AG04449 (cell line): ENCODE data around the genes S100Z, TBCA and SCAMP1.

- RRBS: no CpG with 5 or more reads among the region's 13 CpGs
These were observed 14.5 kb upstream of the F2RL1 start for GRCh38 chr5:76804206-76804889.

- RRBS: no CpG with 5 or more reads among the region's 7 CpGs
These were observed 12.7 kb upstream of the F2RL1 start for GRCh38 chr5:76806037-76806662.

GRCh38 chr5:76849847-76850408 lies at the start of gene S100Z:
S100Z (plus strand) TSS chr5:76850014.
- RRBS: no CpG with 5 or more reads among the region's 11 CpGs

- RRBS: no CpG with 5 or more reads among the region's 3 CpGs
These were observed 27.8 kb downstream of the S100Z start for GRCh38 chr5:76877615-76877956.

- RRBS: no CpG with 5 or more reads among the region's 10 CpGs
These were observed 668 bp downstream of the ZBED3 start for GRCh38 chr5:77086408-77086826.

DNA sequence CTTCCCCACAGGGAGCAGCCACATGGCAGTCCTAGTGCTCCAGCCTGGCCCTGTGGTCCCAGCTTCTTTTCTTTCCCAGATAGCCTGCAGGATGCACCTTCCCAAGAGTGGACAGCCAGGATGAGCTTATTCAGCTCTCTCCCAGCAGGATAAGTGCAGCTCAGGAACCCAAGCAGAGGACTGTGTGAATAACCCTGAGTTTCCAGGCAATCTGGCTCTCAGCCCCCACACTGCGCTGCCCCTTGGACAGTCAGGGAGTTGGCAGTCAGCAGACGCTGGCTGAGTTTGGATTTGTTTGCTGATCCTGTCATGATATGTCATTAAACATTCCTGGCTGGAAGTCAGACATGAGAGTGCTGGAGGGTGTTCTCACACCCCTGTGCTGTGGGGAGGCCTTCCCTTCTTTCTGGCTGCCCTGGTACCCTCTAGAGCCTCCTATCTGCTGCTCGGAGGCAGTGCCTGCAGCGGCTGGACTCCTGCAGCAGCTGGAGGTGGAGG lies 71.7 kb downstream of the PDE8B start:
- RRBS: no CpG with 5 or more reads among the region's 4 CpGs

DNA sequence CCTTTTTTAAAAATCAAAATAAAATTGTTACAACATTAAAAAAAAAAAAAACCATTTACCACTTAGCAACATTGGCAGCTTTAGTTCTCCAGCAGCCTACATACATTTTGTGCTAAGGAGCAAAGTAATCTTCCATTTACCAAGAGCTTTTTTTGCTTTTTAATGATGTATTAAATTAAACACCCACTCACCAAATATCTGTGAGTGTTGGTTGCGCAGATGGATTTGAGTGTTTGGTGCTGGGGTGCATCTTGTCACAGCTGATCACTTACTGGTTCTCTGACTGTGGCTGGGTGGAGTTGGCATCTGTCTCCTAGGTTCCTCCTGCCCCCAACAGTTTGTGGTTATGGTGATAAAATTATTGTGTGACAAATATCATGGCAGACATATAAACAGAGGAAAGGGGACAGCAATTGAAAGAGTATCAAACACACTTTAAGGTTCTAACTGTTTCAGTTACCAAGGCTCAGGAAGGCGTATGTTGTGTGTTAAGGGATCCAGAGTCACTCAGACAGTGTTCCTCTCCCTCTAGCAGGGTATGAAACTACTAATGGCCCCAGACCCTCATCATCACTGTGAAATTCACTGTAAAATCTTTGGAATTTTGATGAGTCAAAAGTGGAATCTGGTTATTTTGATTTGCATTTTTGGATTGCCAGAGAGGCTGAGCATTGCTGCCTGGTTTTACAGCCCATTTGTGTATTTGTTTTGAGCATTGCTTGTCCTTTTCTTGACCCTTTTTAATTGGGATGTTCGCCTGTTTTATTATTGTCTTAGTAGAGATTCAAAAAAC lies 81.7 kb downstream of the PDE8B start:
- RRBS: no CpG with 5 or more reads among the region's 3 CpGs

- RRBS: no CpG with 5 or more reads among the region's 6 CpGs
These were observed 50.2 kb upstream of the OTP start for GRCh38 chr5:77688521-77689246.

DNA sequence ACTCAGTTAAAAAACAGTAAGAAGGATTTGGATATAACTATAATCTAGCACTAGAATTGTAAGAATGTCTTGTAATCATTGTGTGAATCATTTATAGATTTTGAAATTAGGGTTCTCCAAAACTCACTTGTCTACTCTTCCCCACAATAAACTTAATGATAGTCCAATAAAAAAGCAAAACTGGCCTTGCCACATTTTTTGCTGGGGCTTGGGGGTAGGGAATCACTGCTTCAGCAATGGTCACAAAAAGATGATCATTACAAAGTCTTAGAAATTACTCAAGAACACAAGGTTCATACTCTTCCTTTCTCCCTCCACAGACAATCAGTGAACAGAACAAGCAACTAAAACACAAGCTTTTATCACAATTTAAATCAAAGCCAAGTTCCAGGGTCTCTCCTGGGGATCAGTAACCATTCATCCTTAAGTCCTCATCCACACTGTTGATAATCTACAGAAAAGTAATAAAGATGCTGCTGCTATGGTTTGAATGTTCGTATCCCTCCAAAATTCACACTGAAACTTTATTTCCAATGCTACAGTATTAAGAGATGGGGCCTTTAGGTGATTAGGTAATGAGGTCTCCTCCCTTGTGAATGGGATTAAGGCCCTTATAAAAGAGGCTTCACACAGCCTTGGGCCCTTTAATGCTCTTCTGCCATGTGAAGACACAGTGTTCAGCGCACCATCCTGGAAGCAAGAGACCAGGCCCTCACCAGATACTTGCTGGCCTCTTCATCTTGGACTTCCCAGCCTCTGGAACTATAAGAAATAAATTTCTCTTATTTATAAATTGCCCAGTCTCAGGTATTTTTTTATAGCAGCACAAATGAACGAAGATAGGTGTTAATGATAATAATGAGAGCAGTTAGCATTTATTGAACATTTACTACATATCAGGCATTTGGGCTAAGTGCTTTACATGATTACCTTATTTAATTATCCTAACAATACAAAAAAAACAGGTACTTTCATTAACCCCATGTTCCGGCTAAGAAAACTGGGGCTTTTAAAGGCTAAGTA lies 8.5 kb downstream of the TBCA start:
- RRBS: no CpG with 5 or more reads among the region's 4 CpGs

DNA sequence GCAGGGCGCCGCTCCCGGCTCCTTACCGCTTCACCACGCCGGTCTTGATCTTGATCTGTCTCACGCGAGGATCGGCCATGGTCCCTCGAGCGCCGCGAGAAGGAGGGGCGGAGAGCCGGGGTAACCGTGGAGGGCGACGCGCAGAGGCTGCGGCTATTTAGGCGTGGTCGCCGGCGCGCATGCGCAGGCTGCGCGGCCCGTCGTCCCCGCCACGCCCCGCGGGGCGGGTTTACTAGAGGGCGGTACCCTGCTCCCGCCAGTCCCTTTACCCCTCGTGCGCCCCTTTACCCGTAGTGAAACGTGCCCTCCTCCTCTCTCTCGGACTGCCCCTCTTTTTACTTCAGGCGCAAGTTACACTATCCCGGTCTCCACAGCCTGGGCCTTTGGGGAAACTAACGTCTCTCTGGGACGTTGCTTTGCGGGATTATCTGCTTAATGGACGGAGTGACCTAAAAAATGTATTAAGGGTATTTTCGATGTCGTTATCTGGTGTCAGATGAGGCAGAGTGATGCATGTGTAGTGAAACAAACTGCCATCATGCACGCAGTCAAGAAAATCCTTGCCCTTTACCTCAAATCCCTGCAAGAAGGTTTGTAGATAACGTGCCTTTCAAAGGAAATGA lies at the start of gene TBCA:
TBCA (minus strand) TSS at position 161 of the 623 bp plus-strand sequence.
- RRBS: 3% methylated on average over 6 of the region's 52 CpGs

DNA sequence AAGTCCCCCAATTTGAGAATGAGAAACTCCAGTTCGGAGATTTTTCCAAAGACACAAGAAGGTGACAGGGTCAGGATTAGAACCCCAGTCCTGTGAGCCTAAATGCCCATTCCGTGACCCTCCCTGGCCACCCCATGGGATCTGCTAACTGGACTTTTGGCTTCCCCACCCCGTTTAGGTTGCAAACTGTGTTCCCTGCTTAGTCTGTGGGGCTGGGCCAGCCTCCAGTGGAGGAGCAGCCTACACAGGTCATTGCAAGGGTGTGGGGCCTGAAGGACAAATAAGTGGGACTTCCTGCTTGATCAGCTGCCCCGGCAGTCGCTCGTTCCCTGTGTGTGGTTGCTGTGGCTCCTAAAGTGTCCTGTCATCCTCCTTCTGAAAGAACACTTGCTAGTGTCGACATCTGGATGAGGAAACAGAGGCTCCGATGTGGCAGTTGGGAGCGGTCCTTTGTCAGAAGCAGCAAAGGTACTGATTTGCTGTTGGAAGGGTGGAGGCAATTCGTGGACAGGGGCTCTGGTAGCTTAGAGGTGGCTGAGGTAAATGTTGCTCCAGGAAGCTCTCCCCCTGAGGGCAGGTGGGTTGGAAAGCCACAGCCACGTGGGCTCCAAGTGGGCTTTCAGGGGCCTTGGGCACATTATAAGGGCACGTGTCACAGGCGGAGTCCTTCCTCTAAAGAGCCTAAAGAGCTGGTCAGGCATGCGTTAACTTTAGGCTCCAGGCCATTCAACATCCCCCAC lies 88.9 kb upstream of the TBCA start:
- RRBS: no CpG with 5 or more reads among the region's 14 CpGs

- RRBS: no CpG with 5 or more reads among the region's 4 CpGs
These were observed 180.8 kb downstream of the AP3B1 start for GRCh38 chr5:78113544-78114156.

DNA sequence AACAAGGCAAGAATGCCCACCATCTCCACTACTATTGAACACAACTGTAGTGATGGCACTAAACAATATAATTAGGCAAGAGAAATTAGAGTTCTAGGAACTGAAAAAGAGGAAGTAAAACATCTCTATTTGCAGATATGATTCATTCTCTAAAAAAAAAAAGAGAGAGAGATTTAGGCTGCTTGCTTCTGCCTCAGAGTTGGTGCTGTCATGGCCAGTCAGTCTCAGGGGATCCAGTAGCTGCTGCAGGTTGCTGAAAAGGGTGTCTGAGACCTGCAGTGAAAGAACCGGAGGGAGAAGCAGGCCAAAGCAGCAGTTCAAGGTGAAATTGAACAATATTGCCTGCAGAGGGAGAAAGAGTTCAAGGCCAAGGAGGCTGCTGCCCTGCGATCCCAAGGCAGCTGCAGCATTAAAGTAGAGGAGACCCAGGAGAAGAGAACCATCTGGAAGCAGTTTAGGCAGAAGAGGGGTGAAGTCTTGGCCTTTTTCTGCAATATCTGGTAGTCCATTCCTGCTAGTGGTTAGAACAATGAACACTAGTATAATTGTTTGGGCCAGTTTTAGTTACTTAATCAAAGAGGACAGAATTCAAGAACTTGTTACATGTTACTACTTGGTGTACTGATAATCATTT lies 72.4 kb downstream of the AP3B1 start:
- RRBS: no CpG with 5 or more reads among the region's 2 CpGs

DNA sequence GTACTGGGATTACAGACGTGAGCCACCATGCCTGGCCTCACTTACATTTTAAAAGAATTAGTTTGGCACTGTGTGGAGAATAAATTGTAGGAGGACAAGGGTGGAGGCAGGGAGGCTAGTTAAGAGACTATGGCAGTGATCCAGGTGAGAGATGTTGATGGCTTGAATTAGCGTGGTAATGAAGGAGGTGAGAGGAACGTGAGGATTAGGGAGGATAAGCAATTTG lies 7.0 kb upstream of the SCAMP1 start:
- RRBS: no CpG with 5 or more reads among the region's 3 CpGs

GRCh38 chr5:78359546-78360693 lies at the start of gene SCAMP1:
SCAMP1 (plus strand) TSS chr5:78360617.
- RRBS: 3% methylated on average over 30 of the region's 94 CpGs

- RRBS: no CpG with 5 or more reads among the region's 3 CpGs
These were observed 115.4 kb downstream of the SCAMP1 start for GRCh38 chr5:78475541-78476513.

DNA sequence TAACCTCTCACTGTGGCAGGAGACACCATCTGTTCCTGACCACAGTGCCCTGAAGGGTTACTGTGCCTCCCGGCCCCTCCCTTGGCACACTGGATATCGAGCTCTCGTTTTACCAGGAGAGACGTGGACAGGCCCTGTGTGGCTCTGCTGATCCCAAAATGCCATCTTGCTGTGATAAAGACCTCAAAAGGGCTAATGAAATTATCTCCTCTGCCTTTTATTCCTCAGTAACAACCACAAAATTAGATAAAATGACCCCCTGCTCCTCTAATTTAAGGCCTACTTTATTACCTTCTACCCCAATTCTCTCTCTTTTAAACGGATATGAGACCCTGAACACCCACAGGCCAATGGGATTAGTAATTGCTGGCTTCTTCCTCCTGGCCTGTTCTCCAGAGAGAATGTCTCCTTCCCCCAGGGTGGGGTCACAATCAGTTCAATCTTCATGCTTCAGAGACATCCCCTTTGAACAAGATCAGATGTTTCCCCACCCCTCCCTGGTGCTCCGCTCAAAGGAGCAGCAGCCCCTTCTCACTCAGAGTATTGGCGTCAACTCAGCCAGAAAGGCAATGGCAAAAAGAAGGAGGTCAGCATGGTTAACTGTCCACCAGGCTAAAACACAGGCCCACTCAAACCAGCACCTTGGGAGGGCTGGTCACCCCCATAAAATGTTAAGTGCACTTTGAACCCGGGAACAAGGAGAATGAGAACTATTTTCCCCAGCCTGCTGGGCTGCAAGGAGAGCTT lies 20.4 kb downstream of the LHFPL2 start:
- RRBS: no CpG with 5 or more reads among the region's 8 CpGs

DNA sequence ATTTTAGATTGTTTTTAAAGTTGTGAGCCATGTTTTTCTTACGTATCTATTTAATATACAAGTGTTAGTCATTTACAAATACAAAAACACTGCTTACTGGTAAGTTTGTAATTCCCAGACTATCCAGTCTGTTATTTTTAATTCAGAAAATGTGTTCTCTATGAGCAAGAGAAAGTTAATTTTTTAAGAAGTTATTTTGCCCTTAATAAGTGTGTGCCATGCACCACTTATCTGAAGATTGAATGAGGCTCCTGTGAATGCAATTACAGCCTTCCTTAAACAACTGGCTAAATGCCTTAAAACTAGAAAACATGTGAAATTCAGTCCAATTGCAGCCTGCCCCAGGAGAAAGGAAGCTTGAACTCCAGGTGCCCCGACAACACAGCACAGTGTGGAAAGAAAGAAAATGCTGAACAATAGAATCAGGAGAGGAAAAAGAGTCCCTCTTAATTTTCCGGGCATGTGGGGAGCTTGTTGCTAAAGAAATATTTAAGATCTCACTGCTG lies 8.9 kb downstream of the LHFPL2 start:
- RRBS: no CpG with 5 or more reads among the region's 3 CpGs

- RRBS: 2% methylated on average over 28 of the region's 67 CpGs
These were observed 617 bp downstream of the LHFPL2 start for GRCh38 chr5:78647831-78648479.